ReNcell CX (cell line): ENCODE measurements around a stretch of chr10.

DNA sequence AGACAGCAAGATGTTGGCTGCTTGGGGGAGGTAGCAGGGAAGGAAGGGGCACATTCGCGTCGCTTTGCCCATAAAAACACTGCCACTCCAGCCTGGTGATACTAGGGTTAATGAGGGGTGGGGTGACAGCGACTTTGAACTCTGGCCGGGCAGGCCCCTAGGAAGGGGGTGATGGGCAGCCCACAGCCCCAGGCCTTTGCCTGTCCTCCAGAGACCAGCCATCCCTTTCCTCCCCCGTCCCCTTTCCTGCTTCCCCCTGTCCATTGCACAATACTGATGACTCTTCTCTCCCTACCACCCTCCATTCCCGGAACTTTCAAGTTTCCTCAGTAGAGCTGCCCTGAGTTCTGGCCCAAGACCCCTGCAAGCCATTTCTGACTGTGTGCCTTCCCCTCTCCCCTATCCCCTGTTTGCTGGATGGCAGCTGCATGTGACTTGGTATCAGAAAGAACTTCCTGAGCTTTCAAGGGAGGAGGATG is 2.2 kb upstream of the CUEDC2 start:
- PRO-cap, result no peak

DNA sequence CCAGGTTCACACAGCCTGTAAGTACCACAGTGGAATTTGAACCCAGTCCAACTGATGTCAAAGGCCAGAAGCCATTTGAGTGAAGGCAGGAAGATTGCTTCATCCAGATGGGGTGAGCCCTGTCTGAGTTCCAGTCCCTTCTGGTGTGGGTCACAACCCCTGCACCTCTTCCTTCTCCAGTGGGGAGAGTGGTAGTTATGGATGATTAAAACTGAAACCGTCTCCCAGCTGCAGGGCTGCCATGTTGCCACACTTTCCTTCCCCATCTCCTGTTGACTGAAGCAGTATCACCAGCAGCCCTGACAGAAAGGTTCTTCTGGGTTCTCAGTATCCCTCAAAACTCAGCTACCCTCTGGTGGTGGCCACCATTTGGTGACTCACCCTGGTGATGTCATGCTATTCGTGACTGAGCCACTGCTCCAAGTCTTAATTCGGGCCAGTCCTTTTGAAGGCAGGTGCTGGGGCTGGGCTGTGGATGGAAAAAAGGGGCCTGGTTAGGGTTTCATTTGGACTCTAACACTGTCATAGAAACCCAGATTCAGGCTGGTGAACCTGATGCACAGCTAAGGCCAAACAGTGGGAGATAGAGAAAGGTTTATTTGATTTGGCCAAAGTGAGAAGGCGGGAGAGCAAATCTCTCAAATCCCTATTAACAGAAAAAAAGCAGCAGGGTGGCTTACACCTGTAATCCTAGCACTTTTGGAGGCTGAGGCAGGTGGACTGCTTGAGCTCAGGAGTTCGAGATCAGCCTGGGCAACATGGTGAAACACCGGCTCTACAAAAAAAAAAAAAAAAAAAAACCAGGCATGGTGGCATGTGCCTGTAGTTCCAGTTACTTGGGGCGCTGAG is 1.6 kb upstream of the C10orf95 start:
- PRO-cap, result no peak

- PRO-cap, result no peak
Measured at GRCh38 chr10:102492833-102493575, 9.5 kb downstream of the ACTR1A start.

GRCh38 chr10:102580101-102580507 is 64.2 kb upstream of the TRIM8 start:
- PRO-cap, result no peak

DNA sequence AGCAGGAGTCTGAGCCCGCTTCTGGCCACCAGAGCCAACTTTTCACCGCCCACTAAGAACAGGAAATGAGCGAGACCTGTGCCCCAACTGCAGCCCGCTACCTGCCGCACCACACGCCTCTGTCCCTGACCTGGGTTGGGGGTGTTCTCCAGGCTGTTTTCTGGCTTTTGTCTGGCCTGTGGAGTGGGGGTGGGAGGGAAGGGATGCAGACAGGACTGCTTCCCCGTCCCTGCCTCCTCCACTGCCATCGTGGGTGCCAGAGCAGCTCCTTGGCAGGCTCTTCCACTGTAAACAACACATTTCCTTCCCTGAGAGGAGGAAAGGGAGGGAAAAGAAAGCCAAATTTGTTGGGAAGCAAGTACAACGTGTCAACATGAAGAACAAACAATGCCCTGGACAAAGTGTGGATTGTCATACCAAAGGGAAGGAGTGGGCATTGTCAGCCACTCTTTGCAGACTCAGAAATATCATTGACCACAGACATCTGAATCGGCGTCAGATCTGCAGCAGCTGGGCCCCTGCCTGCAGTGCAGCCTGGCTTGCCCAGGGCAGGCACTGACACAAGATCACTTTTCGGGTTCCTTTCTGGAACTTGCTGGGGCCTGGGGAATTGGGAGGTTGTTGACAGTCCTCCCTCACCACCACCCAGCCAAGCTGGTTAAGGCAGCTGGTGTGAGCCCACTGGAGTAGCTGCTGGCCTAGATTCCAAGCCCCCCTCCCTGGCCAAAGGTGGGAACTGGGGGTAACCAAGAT is 22.7 kb upstream of the TRIM8 start:
- PRO-cap, result no peak

DNA sequence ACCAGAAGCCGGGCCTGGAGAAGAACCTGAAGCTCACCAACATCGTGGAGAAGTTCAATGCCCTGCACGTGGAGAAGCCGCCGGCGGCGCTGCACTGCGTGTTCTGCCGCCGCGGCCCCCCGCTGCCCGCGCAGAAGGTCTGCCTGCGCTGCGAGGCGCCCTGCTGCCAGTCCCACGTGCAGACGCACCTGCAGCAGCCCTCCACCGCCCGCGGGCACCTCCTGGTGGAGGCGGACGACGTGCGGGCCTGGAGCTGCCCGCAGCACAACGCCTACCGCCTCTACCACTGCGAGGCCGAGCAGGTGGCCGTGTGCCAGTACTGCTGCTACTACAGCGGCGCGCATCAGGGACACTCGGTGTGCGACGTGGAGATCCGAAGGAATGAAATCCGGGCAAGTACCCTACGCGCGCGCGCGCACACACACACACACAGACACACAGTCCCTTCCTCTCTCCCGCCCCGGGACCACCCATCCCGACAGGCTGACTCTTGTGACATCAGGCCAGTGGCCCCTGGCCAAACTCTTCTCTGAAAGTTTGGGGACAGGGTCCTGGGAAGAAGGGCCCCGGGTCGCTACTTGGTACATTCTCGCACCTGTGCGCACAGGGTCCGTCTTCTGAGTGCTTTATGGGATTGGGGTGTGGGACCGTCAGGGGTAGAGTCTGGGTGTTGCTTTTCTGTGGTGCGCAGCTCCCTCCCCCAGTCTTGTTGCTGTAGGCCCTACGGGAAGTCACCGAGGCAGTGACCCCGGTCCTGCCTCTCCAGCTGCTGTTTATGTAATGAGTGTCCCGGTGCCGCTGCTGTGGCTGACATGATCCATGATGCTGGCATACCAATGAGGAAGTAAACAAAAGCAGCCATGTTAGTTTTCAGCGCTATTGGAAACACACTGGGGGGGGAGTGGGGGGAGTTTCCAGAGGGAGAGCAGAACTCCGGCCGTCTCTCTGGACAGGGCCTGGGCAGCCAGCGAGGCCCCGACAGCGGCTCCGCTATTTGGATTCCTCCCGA is 821 bp downstream of the TRIM8 start:
- PRO-cap, result bidirectional peak, plus-strand start at position 334 of the sequence, minus-strand start at position 284 of the sequence; bidirectional peak, plus-strand start at position 356 of the sequence, minus-strand start at position 377 of the sequence; bidirectional peak, plus-strand start at position 907 of the sequence, minus-strand start at position 776 of the sequence

DNA sequence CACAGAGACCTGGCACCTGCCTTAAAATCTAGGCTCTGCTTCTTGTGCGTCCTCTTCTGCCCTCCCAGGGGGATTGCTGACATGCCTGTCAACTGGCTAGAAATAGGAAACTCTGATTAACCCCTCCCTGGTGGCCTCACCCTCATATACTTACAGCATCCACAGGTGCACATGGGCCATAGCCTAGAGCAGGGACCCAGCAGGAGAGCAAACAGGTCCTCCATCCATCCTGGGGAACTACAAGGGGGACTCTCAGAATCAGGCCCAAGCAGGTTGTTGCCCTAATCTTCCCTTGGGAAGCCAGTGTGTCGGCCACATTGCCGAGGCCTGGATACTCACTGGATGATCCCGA is 3.4 kb downstream of the TRIM8 start:
- PRO-cap, result no peak

GRCh38 chr10:102649712-102650471 is 5.6 kb downstream of the TRIM8 start:
- PRO-cap, result no peak

DNA sequence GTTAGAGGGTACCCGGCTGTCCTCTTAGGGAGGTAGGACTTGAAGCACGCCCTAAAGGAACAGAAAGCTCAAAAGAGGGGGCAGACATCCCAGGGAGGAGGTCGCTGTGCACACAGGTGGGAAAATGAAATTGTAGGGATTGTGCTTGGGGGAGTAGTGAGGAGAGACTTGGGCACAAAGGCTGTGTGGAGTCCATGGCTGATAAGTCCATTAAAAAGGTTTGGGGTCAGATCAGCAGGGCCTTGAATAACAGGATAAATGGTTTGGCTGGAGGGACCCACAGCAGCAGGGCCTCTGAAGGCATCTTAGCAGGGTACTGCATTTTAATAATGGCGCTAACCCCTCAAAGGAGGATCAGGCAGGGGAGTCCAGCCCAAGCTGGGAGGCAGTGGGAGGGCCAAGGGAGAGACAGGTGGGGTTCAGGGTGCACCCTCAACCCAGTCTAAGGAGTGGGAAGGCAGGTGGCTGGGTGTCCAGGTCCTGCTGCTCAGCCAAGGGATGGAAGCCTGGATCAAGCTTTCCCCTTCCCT is 23.8 kb downstream of the TRIM8 start:
- PRO-cap, result no peak

- PRO-cap, result no peak
Measured at GRCh38 chr10:102677578-102677960, 33.3 kb downstream of the TRIM8 start.

DNA sequence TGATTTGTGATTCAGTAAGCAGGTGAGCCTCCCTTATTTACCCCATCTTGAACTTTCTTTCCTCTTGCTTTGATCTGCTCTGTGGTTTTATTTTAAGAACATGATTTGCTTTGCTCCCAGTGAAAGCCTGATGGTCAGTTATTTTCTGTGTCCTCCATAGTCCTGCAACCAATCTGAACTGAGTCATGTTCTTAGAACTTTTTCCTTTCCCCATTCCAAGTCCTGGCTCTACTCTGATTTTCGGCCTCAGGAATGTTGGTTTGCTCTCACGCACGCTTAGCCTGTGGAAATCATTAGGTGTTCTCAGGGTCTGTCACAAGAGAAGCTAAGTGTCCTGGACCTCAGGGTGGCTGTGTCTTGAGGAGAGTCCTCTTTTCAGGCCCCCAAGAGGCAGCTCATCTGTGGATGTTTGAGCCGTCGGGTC is 8.8 kb downstream of the WBP1L start:
- PRO-cap, result no peak

GRCh38 chr10:102769288-102770142 is 25.8 kb downstream of the WBP1L start:
- PRO-cap, result no peak

GRCh38 chr10:102777672-102778157 is 34.0 kb downstream of the WBP1L start:
- PRO-cap, result no peak

- PRO-cap, result no peak
Measured at GRCh38 chr10:102799666-102800730, 37.2 kb downstream of the CYP17A1 start.

GRCh38 chr10:103082378-103083021 is 110.6 kb downstream of the NT5C2 start:
- PRO-cap, result no peak

DNA sequence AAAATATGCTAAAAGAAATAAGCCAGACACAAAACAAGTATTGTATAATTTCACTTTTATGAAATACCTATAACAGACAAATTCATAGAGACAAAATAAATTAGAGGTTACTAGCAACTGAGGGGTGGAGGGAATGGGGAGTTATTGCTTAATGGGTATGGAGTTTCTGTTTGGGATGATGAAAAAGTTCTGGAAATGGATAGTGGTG is 72.2 kb downstream of the NT5C2 start:
- PRO-cap, result no peak

DNA sequence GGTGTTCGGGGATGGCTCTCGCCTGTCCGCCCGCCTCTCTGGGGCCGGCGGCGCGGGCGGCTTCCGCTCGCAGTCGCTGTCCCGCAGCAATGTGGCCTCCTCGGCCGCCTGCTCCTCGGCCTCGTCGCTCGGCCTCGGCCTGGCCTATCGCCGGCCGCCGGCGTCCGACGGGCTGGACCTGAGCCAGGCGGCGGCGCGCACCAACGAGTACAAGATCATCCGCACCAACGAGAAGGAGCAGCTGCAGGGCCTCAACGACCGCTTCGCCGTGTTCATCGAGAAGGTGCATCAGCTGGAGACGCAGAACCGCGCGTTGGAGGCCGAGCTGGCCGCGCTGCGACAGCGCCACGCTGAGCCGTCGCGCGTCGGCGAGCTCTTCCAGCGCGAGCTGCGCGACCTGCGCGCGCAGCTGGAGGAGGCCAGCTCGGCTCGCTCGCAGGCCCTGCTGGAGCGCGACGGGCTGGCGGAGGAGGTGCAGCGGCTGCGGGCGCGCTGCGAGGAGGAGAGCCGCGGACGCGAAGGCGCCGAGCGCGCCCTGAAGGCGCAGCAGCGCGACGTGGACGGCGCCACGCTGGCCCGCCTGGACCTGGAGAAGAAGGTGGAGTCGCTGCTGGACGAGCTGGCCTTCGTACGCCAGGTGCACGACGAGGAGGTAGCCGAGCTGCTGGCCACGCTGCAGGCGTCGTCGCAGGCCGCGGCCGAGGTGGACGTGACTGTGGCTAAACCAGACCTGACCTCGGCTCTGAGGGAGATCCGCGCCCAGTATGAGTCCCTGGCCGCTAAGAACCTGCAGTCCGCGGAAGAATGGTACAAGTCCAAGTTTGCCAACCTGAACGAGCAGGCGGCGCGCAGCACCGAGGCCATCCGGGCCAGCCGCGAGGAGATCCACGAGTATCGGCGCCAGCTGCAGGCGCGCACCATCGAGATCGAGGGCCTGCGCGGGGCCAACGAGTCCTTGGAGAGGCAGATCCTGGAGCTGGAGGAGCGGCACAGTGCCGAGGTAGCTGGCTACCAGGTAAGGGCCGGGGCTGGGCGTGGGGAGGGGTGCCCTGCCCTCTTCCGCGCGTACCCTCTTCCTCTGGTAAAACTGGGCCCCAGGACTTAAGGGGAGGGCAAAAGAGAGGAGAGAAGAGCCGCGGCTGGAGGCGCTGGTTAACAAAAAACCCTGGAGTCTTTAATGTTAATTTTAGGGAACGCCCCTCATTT is 727 bp downstream of the INA start:
- PRO-cap, result bidirectional peak, plus-strand start at position 428 of the sequence, minus-strand start at position 87 of the sequence

DNA sequence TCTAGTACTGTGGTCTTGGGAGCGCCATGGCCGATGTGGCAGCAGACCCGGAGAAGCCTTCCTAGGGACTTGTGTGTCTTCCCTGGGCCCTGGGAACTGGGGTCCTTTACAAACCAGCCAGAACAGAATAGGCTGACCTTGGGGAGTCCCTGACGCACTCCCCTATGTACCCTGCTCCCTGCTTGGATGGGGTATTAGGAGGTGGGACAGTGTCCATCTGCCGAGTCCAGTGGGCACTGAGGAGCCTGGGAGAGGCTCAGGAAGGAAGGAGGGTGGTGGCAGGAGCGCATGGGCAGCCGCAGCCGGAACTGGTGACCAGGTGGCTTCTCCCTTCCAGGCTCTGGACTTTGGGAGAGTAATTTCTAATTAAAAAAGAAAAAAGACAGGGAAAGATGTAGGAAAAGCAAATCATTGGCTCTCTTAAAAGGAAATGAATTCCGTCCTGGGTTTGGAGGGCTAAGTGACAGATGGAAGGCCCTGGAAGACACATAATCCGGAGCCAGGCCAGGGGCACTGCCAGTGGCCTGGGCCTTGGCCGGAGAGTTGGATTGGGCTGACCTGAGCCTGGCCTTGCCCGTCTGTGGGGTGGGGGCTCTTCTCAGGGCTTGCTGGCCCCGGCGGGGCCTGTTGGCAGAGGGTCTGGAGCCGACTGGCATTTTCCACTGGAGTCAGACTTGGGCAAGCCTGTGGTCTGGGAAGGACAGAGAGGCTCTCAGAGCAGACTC is 62.9 kb downstream of the NEURL1 start:
- PRO-cap, result no peak

DNA sequence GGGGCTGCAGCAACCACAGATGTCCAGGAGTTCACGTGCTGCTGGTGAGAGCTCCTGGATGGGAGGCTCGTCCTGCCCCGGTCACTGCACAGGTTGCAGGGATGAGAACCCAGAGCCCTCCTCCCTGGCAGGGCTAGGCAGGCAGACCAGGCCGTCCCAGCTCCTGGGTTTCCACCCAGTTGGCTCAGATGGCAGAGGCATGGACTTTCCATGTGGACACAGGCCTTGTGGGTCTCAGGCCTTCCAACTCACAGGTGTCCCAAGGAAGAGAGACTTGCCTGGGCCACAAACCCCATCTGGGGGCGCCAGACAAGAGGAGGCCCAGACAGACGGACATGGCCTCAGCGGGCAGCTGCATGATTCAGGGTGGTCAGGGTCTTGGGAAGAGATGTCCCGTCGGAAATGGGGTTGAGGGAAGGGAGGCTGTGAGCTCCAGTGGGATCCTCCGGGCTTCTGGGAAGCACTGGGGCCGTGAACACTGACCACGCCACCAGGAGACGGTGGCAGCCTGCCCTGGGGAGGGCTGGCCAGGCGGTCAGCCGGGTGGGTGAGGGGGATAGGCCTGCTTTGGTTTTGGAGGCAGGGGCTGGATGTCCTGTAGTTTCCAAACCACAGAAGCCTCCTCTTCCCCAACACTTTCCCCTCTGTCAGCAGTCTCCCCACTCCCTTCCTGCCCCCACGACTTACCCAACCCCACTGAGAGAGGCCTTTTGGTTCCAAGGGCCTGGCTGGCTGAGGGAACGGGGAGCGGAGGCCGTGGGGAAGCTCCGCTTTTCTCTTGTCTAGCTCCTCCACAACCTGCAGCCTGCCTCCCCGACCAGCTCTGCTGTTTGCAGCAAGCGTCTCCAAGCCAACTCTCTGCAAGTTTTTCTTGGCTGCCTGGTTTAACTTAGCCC is 126.5 kb downstream of the NEURL1 start:
- PRO-cap, result no peak

- PRO-cap, result no peak
Measured at GRCh38 chr10:103648031-103649105, 154.9 kb downstream of the NEURL1 start.